Measurements from ENCODE around the genes CALHM6 and MCM9.

DNA sequence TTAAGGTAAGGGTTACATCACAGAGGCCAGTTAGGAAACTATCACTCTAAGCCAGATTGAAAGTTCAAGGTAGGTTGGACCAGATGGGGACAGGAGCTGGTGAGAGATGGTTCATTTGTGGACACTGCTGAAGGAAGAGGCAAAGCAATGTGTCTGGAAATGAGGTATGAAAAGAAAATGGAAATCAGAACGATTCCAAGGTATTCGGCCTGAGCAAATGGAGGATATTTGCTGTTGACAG lies 27.0 kb downstream of the FRK start:
- RRBS = no CpG with 5 or more reads among the region's 2 CpGs

- RRBS = no CpG with 5 or more reads among the region's 9 CpGs
These were observed 22.1 kb downstream of the FRK start for GRCh38 chr6:116038692-116038891.

- RRBS = 98% methylated on average over 3 of the region's 8 CpGs
These were observed 960 bp downstream of the TSPYL4 start for GRCh38 chr6:116252935-116253294.

GRCh38 chr6:116461179-116461433 lies at the start of gene CALHM6:
TSS of gene CALHM6 (plus strand) at chr6:116461375.
- RRBS = no CpG with 5 or more reads among the region's 4 CpGs

DNA sequence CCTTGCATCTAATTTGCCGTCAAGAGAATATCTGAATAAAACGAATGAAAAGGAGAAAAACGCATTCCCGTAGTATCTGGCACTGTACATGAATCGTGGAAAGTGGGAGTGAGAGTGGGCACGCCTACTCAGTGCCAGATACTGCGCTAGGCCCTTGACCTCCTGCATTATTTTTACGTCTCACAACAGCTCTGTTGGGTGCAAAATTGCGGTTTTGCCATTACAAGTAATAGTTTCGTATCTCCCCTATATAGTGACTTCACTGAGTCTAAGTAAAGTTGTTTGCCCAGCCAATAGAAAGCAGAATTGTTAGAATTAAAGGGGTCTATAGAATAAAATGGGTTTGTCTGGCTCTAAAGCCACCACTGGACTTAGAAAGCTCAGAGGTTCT lies 1.4 kb downstream of the CALHM6 start:
- RRBS = no CpG with 5 or more reads among the region's 10 CpGs

DNA sequence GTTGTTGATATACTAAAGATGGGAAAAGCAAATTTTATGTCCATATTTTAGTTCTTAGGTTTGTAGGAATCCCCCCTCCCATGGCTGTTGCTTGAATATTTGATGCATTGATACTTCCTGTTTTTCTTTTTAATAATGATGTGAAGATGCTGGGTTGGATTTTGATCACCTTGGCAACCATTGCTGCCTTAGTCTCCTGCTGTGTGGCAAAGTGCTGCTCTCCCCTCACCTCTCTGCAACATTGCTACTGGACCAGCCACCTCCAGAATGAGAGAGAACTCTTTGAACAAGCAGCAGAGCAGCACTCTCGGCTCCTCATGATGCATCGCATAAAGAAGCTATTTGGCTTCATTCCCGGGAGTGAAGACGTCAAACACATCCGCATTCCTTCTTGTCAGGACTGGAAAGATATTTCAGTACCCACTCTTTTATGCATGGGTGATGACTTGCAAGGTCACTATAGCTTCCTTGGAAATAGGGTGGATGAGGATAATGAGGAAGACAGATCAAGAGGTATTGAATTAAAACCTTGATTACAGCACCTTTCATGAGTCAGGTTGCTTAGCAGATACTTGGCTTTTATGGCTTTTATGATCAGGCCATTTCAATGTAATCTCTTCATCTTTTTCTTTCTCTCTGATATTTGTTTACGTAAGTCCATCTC lies 4.3 kb downstream of the CALHM4 start:
- RRBS = no CpG with 5 or more reads among the region's 6 CpGs

DNA sequence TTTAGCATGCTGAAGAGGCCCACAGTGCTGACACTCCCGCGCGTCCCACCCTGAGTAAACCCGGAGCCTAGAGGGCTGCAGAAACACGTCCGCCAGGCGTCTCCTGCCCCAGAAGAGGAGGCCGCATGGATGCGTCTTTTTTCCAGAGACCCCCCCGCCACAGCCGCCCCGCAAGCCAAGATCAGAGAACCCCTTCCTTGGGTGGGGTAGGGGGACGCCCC lies 1.1 kb downstream of the FAM162B start:
- RRBS = no CpG with 5 or more reads among the region's 13 CpGs

DNA sequence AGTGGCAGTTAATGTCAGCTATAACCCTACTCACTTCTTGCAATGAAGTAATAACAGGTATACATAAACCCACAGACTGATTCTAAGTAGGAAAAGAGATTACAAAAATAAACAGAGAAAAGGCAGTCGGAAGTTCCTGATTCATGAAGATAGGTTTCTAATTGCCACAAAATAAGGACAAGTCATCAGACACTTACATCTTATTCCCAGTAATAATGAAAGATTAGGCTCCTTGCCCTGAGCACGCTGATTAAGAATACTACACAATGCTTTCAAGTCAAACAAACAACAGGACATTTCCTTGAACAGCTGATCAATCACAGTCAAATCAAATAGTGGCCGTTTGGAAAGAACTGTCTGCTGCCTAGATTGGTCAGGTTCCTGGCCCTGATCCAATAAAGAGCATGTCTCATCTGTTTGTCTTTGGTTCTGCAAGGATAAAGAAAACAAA lies 79.2 kb upstream of the PLN start:
- RRBS = no CpG with 5 or more reads among the region's 3 CpGs

DNA sequence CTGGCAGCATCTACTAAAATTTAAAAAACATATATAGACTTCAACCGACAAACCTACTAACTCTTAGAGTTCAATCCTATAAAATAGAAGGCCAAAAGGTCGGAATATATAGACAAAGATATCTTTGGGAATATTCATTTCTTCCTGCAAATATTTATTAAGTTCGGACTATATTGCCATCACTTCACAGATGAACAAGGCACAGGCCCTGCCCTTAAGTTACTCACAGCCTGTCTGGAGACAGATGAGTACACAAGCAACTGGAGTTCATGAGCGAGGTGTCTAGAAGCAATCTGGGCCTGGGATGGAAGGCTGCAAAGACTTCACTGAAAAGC lies 56.6 kb upstream of the CEP85L start:
- RRBS = no CpG with 5 or more reads among the region's 4 CpGs

GRCh38 chr6:118916289-118916677 lies 18.7 kb downstream of the MCM9 start:
- RRBS = no CpG with 5 or more reads among the region's 6 CpGs

DNA sequence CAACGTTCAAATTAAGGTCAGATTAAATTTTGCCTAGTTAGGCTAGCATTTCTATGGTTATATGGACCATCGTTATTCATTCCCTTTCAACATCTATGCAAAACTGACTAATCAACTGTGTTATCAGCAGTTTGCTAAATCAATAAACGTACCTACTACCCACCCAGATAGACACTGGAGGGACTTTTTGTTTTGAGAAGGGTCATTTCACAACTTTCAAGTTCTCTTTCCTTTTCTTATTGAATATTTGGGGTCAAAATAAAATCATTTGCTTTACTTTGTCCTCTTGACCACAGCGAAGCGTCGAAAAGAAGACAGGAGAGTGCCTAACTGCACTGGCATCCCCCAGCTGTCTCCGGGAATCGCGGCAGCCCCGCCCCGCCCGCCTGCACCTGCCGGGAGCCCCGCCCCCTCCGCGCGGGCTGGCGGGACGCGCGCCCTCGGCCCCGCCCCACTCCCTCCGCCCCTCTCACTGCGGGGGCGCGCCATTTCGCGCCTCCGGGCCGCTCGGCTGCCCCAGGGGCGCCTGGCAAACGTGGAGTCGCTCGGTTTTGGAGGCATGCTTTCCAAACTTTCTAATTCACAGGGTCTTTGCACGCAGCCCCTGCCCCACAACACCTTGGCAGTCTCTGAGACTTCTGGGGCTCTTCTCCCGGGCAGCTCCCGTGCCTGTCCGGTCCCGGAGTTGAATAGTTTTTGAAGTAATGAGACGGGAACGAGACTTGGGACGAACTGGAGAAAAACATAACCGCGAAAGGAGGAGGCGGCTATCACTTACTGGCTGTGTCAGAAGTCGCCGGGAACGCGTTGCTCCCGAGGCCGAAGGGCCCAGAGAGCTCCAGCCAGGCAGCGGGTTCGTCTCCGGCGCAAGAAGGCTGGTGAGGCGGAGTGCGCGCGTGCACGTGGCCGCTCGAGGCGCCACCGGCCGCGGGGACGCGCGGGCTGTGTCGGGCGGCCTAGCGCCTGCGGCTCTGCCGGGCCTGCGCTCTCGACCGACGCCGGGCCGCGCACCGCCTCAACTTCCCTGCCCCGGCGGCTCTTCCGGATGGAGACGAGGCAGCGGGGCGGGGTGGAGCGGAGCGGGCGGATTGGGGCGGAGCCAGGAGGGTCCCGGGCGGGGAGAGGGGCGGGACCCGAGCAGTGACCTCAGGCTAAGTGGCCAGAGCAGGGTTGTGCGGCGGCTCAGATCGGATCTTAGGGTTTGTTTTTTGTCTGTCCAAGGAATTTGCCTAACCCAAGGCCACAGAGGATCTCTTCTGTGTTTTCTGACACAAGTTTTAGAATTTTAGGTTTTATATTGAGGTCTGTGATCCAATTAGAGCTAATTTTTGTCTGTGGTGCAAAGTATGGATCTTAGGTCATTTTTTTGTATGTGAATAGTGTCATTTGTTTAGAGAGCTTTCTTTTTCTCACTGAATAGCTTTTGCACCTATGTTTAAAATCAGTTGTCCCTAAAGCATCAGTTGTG lies at the start of gene MCM9:
MCM9 (minus strand) TSS at position 1,047 of the 1,468 bp plus-strand sequence.
- RRBS = 2% methylated on average over 57 of the region's 101 CpGs

DNA sequence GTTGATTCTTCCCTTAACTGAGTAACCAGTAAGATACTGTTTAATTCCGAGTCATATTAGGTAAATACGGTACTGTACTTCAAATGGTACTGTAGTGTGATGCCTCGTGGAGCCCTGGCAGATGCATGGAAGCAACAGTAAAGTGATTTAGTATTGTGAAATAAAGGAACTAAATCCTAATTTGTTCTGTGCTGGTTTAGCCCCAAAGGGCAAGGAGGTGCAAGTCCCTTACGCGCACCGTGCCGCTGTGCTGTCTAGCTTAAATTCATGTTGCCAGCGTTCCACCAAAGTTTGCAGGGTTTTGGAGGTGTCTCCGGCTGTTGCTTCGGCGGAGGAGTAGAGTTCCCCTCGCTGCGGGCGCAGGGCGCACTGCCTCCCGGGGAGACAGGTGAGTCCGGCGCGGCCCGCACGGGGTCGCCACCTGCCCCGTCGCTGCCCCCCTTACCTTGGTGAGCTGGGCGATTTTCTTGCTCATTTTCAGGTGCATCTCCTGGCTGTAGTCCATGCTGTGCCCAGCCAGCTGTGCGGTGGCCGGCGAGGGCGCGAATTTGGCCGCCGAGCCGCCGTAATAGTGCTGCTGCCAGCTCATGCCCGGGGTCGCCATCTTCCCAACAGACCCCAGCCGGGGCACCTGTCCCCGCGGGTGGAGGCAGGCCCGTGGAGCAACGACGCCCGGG lies 630 bp downstream of the FAM184A start:
- RRBS = 94% methylated on average over 18 of the region's 43 CpGs

DNA sequence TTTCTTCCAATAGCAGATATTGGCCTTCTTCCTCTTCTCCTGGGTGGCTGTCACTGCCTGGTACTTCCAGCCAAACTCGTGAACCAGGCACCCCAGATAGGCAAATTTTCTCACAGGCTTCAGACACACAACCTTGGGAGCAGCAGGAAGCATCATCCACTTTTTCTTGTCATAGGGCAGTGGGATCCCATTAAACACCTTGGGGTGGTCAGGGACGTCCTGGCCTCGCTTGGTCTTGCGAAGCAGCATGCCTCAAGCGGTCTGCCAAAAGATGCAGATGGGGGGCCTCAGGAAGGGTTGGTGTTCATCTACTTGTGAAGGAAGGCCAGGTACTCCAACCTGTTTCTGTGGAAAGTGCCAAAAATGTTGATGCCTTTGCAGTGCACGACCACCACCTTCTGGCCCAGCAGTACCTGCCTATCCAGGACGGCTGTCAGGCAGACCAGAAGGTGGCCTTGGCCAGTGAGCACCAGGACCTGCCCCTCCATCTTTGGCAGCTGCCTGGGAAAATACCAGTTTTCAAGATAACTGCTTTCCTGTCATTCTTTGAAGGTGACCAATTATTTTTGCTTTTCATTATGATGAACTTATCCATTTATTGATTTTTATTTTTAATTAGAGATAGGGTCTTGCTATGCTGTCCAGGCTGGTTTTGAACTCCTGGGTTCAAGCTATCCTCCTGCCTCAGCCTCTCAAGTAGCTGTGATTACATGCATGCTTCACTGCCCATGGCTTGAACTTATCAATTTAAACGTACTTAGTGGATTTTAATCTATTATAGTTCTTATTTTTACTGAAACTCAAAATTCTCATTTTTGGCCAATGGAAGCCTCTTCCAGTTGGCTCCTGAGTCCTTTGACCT lies 80.1 kb downstream of the MAN1A1 start:
- RRBS = no CpG with 5 or more reads among the region's 8 CpGs

DNA sequence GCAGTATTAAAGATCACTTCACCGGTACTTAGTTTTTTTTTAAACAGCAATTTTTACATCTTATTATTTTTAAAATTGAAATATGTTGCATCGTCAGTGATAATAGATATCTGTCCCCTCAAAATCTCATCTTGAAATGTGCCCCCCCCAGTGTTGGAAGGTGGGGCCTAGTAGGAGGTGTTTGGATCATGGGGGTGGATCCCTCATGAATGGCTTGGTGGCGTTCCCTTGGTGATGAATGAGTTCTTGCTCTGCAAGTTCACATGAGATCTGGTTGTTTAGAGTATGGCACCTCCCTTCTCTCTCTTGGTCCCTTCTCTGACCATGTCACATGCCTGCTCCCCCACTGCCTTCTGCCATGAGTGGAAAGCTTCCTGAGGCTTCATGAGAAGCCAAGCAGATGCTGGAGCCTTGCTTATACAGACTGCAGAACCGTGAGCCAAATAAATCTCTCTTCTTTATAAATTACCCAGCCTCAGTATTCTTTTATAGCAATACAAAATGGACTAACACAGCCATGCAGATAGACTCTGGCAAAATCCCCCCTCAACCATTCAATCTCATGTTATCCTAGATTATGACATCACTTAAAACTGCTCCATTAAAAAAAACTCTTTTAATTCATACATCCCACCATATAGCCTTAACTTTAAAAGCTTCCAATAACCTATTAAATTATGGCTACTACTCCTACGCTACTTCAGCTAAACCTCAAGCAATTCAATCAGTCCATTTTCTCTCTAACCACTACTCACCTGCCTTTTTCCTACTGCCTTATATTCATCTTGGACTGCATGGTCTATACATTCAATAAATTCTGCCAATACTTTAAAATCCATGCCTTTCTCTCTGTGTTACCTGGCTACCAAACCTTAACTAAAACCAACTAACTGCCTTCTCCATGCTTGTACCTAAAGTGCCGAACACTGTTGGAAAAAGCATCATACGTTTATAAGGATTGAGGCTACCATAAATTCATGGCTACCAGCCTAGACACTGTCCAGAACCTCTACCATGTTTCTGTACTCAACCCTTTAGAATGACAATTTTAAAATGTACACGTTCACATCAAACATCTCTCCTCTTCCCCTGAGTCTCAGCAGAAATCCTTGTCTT lies 70.7 kb downstream of the MAN1A1 start:
- RRBS = no CpG with 5 or more reads among the region's 8 CpGs

DNA sequence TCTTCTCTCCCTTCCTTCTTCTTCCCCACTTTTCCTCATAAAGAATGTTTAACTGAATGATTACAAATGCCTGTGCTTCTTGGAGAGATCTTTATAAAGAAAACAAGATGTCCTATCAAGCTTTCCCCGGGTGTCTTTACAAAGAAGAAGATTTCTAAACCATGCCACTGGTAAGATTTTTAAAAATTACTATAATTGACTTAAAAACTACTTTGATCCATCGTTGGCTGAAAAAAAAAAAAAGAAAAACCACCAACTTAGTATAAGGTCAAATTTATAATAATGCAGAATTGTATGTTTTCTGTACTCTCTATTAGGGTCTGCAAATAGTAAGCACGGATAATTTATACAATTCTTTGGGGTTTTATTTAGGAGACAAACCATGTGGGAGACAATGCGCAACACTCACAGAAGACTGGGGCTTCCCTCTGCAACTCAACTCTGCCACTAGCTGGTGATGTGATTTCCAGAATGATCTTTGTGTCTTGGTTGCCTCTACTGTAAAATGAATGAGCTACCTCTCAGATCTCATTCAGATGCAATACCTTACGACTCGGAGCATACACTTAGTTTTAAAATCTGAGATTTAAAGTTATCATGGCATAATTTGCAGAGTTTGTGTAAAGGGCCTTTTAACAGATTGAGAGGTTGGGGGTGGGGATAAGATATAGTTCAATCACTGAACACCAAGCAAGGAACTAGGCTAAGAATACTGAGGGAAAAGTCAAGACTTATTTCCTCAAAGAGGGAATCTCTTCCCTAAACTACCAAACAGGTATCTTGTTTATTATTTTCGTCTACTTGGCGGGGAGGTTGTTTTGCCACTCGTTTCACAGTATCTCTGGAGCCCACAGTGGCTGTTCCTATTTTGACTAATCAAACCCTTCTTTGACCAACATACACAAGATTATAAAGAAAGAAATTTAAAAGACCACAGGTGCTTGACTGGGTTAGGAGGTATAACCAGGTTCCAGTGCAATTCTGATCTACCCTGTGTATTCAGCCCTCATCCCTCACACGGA lies 6.3 kb downstream of the MAN1A1 start:
- RRBS = no CpG with 5 or more reads among the region's 10 CpGs

DNA sequence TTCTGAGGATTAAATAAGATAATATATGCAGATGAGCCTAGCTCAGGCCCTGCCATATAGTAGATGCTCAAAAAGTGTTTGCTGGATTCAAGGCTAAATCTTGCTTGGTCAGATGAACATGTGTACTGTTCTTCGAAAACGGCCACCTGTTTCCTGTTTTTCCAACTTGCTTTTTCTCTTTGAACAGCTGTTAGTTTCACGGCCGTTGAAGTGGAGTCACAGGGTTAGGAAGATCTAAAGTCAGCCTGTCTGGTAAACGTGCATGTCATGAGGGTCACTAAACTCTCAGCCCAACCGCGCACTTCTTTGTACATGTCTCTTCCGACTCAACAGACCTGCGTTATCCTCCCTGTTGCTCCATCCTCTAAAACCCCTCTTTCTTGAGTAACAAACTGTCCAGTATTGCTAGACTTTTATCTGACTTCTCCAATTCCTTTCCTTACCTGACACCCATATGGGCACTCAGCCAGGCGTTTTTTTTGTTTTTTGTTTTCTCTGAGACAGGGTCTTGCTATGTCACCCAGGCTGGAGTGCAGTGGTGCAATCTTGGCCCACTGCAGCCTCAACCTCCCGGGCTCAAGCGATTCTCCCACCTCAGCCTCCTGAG lies 93.3 kb upstream of the MAN1A1 start:
- RRBS = no CpG with 5 or more reads among the region's 12 CpGs

- RRBS = no CpG with 5 or more reads among the region's 5 CpGs
These were observed 141.5 kb upstream of the MAN1A1 start for GRCh38 chr6:119490976-119491511.

All from HCT116 (cell line).